Temporal lobe (tissue), 2 donors: ENCODE measurements around the gene SYN3.

DNA sequence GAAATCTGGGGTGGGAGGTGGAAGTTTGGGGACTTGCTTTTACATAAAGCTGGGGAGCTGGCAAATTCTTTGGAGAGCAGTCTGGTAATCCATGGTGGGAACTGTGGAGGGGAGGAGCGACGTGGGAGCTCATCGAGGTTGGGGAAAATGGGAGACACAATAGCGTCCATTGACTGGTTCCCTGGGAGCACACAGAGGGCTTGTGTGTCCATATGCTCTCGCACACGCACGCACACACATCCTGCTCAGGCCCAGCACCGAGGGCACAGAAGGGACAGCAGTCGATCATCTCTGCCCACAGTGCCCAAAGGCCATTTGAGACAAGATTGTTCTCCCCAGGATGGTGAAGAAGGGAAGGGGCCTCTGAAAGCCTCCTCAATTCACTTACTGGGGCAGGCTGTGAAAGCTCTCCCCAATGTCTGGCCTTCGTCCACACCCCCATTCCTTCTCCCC lies 53.7 kb downstream of the FBXO7 start:
- RAMPAGE, long total RNA: no peak

- RAMPAGE, long total RNA: no peak
Observed at GRCh38 chr22:32529908-32530746, 55.5 kb downstream of the FBXO7 start.

- RAMPAGE, long total RNA: no peak
Observed at GRCh38 chr22:32579713-32580512, 105.3 kb downstream of the FBXO7 start.

- RAMPAGE, long total RNA: no peak
Observed at GRCh38 chr22:32804473-32805227, 3.1 kb downstream of the TIMP3 start.

DNA sequence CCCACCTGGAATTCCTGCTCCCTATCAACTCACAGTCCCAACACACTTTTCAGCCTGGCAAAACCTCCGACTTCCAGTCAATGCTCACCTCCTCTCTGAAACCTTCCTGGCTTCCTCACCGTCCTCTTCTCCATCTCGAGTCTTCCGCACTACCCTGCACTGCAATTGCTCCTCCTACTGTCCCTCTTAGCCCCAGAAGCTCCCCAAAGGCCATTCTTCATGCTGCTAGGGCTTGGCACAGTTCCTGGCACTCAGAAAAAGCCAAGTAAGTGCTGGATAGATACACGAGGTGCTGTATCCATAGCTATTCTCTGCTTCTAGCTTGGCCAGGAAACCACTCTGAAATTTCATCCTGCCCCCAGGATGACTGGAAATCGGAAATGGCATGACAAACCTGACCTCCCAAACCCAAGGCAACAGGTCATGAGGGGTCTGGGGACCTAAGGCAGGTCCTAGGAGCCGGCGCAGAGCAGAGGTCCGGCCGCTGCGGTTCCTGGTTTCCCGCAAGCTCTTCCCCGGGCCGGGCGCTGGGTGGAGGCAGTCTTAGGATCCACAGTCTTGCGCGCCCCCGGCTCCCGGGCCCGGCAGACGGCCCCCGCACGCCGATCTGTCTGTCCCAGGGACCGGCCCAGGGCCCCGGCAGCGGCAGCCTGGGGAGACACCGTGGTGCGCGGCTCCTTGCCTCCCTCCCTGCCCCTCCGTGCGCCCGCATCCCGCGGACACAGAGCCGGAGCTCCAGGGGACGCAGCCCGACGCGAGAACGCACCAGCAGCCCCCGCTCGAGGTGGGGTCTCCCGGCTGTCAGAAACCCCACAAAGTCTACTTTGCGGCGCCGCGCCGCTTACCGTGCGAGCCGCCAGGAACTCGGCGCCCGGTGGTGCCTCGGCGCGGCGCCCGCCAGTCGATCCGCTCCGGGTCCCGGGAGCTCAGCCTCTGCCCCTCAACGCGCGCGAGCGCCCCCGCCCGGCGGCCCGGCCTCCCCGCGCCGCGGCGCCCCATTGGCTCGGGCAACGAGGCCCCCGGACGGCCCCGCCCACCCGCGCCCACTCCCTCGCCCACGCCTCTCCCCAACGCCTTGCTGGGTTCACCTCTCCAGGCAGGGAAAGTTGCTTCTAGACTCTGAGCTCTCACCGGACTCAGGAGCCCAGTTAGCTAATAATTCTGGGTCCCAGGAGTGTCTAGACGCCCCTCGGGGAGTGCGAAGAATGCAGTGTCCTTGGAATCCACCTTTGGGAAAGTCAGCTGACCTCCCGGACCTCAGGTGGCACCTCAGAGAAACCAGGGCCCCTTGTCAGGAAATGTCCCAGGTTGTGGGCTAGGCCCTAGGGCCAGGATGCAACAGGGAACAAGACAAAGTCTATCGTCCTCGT lies at the start of gene SYN3:
SYN3 (minus strand) TSS at position 935 of the 1,370 bp plus-strand sequence.
- RAMPAGE, long total RNA: no peak

- RAMPAGE, long total RNA: no peak
Observed at GRCh38 chr22:33109554-33109847, 51.3 kb upstream of the SYN3 start.

- RAMPAGE, long total RNA: no peak
Observed at GRCh38 chr22:33346276-33346659, 288.1 kb upstream of the SYN3 start.

DNA sequence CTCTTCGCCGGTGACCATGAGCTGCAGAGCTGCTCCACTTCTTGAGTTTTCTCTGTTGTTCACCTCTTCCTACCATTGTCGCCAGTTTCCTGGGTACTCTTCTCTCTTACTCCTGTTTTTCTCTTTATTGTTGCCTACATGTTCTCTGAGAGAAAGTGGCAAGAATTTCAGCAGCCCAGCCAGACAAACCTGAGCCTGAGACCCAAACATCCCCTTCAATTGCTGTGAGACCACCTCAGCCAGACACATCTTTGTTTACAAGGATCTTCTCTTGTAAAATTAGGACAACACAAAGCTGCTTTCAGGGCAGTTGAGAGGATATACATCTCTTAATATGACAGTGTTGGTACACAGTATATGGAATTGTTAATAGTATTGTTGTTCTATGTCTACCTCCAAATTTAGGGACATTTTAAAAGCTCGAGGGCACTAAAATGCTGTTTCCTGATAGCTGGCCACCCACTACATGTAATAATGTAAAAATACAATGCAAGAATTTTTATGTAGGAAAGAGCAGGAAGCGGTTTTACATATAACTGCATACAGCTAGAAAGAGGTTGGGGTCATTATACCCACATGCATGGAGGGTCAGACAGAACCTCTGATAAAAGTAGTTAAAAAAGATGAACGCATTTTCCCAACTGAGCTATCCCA lies 429.3 kb downstream of the LARGE1 start:
- RAMPAGE, long total RNA: no peak

GRCh38 chr22:33614264-33614706 lies 306.0 kb downstream of the LARGE1 start:
- RAMPAGE, long total RNA: no peak

- RAMPAGE, long total RNA: no peak
Observed at GRCh38 chr22:33792671-33793180, 127.5 kb downstream of the LARGE1 start.

- RAMPAGE, long total RNA: no peak
Observed at GRCh38 chr22:33823430-33824128, 96.7 kb downstream of the LARGE1 start.

GRCh38 chr22:33864363-33865390 lies 55.6 kb downstream of the LARGE1 start:
- RAMPAGE, long total RNA: no peak

DNA sequence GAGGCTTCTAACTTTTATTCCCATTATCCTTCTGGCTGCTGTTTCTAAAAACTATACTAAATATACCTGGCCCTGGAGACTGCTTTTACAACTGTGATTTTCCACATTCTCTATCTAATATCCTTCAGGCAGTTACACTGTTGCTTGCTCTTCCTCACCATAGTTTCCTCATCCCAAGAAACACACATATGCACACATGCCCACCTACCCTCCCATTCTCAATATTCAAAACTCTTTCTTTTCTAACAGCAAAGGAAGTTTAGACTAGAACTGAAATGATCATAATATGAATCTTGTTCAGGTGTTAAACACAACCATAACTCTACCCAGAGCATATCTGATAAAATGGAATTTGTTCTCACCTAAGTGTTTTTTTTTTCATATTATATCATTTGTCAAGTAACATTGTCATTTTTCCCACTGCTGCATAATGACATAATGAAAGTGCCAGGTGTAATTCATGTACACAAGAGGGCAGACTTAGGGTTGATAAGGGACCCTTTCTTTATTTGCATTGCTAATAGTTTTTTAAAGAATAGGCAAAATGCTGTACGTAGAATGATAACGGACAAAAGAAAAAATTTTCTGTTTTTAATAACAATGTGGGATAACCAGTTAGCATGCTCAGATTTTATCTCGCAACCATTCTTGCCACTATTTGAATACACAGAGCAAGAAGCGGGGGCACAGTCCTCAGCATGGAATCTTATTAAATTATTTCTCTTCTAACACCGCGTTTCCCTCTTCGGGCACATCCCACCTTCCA lies 5.0 kb downstream of the LARGE1 start:
- RAMPAGE, long total RNA: no peak

- RAMPAGE, long total RNA: no peak
Observed at GRCh38 chr22:34627128-34627587, 438.8 kb upstream of the ISX start.

- RAMPAGE, long total RNA: no peak
Observed at GRCh38 chr22:35071636-35072158, 5.7 kb downstream of the ISX start.

DNA sequence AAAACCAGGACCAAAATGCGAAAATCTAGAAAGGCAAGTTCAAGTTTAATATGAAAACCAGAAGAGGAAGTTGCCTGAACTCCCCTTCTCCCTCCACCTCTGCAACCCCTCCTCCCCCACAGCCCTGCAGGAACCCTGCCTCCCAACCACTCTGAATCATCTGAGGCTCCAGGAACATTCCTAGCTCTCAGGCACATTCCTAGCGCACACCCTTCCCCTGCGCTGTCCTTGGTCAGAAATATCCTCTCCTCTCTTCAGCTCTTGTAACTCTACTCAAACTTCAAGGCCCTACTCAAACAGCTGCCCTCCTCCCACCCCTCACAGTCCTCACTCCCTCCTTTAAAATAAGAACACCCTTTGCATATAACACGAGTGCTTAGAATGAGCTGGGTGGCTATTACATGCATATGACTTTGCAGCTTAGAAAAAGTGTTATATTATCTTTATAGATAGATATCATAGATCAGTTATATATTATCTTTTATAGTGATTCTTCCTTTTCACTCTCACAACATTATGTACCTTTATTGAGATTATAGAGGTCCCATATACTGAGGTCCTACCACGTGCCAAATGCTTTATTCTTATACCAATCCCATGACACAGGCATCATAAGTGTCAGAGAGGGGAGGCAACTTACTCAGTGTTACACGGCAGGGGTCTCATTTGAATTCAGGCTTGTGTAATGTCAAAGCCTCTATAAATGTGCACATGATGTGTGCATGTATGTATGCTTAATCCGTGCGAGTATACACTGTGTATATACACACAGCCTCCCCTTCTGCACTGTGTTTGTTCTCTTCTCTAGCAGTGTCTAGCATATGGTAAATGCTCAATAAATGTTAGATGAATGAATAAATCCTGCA lies 37.0 kb downstream of the ISX start:
- RAMPAGE, long total RNA: no peak

DNA sequence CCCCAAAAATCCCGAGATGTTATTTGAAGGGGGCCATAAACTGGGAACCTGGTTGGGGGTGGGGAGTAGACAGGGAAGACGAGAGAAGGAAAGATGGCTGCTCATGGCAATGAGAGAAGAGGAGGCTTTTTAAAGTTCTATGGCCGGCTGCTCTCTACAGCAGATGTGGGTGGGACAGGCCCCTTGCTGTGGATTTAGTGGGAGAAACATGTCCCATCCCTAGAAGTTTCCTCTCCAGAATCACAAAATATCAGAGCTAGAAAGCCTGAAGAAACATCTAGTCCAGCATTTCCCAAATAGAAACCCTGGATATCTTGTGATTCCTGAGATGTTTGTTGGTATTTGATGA lies 38.1 kb downstream of the ISX start:
- RAMPAGE, long total RNA: no peak

DNA sequence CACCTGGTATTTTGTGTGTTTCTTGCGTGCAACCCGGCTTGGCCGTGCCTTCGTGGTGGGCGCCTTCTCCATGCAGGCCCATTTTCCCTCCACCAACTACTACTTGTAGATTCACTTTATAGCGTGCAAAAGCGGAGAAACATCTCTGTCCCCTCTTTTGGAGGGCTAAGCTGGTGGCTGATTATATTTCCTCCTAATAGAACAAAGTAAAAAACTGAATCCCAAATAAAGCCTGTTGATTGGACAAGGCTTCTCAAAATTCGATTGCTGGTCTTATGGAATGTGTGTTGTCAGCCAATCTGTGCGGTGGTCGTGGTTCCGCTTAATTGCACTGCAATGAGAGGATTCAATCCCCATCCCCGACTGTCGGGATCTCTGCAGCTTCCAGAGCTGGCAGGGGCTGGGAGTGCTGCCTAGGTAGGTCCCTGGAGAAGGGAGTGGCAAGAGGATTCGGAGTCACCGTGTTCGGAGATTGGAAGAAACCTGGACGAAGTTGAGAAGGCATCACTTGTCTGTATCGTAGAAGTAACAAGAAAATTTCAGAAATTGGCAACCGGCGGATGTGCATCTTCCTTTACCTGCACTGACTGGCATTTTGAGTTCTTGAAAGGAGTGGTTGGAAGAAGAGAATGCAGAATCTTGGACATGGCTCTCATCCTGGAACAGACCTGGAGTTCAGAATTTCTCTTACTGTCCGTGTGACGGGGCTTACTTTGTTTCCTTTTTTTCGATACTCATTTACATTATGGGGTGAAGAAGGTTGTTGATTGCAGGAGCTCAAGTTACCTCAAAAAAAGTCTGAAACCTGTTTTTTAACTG lies 1.1 kb downstream of the HMGXB4 start:
- RAMPAGE, long total RNA: no peak

- RAMPAGE, long total RNA: no peak
Observed at GRCh38 chr22:35298790-35299066, 966 bp upstream of the TOM1 start.

DNA sequence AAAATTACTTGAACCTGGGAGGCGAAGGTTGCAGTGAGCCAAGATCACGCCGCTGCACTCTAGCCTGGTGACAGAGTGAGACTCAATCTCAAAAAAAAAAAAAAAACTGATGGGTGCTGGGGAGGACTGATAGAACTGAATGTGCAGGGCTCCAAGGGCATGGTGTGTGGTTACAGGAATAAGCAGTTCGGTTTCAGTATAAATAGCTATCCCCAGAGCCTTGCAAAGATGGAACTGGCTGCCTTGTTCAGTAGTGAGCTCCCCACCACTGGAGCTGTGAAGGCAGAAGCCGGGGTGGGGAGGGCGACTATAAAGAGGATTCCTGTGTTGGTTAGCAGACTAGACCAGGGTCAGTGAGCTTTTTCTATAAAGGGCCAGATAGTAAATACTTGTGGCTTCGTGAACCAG lies 5.9 kb downstream of the TOM1 start:
- RAMPAGE, long total RNA: no peak